ENCODE measurements around a stretch of chr1.

DNA sequence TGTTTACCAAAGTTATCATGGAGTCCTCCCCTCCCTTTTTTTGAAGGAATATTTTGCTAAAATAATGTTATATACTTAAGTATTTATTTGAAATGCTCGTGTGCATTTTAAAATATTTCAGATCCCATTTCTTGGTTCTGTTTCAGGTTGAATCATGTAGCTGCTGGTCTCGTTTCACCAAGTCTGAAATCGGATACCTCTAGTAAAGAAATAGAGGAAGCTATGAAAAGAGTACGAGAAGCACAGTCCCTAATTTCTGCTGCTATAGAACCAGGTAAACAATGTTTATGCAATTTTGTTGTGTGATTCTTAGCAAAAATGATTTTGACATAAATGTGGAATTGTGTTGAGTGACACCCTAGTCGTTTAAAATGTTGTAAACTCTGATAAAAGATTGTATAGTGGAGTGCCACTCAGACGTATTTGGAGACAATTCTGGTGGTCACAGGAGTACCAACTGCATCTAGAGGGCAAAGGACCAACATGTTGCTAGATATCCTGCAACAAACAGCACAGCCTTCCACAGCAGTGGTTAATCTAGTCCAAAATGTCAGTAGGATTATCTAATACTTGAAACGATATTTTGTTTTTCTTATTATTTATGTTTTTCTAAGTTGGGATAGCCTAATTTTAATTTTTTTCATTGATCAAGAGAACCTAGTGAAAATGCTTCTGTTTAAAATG is 16.2 kb downstream of the SRSF11 start:
- PRO-cap = no peak

- PRO-cap = no peak
Measured at GRCh38 chr1:70425553-70425919, 14.5 kb downstream of the CTH start.

- PRO-cap = no peak
Measured at GRCh38 chr1:75125297-75125747, 8.9 kb upstream of the LHX8 start.

GRCh38 chr1:75789114-75789630 is 3.1 kb downstream of the RABGGTB start:
- PRO-cap = no peak

DNA sequence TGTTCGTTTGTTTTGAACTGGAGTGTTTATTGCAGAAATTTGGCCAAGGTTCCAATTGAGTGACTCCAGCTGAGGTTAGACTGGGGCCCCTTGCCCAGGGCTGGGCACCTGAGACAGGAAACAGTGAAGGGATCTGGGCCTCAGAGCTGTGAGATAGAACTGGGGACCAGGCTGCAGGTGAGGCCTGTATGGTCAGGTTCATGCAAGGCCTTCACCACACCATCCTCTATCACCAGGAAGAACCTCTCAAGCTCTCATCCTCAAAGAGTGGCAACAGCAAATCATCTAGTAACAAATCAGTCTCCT is 278.8 kb downstream of the ST6GALNAC3 start:
- PRO-cap = no peak

DNA sequence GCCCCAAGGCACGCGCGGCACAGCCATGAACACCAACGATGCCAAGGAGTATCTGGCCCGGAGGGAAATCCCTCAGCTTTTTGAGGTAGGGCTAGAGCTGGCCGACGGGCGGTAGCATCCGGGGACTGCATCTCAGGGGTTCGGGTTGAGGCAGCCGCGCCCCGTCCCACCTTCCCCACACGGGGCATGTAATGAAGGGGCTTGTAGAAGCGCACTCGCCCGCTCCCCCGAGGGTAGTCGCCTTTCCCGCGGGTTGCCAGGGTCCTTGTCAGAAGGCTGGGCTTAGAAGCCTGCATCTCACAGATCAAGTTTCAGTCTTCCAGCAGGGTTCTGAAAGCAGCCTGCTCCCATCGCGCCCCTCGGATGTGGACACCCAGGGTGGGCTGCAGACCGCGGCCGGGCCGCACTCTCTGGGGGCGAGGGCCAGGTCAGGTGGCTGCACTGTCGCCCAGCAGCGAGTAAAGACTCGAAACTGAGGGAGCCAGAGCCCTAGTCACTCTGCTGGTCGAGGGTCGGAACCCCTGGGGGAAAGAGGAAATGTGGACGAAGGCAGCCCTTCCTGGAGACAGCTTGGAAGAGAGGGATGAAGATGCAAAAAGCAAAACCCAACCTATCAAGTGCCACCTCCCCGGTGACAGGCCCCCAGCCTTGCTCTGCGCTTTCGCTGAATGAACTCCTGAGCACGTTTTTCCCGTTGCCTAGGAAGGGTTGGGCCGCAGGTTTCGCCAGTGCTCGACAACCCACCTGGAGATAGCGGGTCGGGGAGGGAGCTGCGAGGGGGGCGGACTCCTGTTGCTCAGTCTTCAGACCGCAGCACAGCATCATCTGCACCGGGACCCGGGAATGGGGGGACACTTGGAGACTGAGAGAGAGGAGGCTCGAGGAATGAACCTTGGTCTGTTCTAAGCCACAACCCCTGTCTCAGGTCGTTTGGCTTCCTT is 740 bp downstream of the AK5 start:
- PRO-cap = no peak

GRCh38 chr1:77371025-77371442 is 89.2 kb downstream of the AK5 start:
- PRO-cap = no peak

DNA sequence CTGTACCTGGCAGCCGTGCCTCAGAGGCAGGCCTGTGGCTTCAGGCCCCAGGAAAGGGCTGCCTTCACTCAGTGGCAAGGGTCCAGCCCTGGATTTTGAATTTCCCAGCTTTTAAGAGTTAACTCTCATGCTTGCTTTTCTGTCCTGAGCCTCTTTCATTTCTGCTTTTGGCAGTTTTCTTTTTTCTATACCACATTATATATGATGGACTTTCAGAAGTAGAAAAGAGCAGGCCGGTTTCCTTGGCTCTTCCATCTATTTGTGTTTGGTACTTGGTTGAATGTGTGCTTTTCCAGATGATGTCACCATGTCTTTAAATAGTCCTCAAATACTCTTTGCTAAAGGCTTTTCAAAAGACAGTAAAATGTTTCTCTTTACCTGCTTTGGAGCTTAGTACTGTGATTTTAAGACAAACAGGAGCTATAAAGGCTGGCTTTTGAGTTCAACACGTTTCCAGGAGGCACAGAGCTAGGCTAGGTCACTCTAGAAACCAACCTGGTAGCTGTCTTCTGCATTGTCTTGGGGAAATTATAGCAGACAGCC is 186.7 kb downstream of the AK5 start:
- PRO-cap = no peak

DNA sequence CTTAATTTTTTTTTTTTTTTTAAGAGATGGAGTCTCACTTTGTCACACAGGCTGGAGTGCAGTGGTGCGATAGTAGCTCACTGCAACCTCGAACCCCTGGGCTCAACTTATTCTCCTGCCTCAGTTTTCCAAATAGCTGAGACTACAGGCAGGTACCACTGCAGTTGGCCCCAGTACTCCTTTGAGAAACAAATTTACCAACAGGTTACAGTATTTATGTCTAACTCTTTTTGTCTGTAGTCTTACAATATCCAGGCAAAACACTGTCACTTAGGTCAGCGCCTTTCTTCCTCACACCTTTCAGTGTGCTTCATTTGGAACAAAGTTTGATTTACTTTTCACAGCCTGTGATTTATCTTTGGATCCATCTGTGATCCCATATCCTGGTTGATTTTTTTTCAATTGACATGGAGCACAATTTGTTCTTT is 17.0 kb downstream of the MIGA1 start:
- PRO-cap = no peak

DNA sequence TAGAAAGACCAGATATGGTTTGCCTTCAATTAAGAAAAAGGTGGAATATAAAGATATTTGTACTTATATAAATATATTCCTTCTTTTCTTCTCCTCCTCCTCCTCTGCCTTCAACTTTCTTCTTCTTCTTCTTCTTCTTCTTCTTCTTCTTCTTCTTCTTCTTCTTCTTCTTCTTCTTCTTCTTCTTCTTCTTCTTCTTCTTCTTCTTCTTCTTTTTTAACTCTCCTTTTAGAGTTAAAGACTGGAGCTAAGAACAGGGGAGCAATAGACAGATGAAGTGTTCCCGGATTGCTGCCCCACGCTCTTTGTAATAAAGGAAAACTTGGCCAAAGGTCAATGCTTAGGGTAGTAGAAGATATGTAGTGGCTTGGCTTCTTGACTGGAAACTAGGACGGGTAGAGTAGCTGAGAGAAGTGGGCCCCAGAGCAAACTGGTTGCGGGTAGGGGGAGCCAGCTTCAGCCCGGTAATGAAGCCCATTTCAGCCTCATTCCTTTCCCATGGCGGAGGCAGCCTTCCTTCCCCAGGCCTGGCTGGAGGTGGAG is 556 bp upstream of the NEXN start:
- PRO-cap = unidirectional peak, plus-strand start at position 428 of the sequence

GRCh38 chr1:77895719-77895978 is 7.2 kb downstream of the NEXN start:
- PRO-cap = no peak

- PRO-cap = no peak
Measured at GRCh38 chr1:77942349-77942793, 36.5 kb downstream of the FUBP1 start.

DNA sequence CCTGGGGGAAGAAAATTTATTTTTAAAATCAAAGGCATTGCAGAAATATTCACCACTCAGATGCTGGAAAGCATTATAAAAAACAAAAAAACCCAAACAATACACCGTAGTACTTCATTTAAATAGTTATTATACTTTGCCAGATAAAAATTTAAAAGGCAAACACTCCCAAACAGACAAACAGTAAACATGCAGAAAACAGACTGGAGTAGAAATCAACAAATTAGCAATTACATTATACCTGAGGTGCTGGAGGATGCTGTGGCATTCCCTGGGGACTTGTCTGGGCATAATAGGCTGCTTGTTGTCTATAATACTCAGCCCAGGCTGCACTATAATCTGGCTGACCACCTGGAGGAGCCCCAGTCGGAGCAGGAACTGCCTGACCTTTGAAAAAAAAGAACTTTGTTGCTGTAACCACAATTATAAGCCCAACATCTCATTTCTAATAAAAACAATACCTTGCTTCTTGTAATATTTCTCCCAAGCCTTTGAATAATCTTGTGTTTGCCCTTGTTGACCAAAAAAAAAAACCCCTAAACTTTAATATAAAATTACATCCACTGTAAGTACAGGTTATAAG is 29.9 kb downstream of the FUBP1 start:
- PRO-cap = no peak

DNA sequence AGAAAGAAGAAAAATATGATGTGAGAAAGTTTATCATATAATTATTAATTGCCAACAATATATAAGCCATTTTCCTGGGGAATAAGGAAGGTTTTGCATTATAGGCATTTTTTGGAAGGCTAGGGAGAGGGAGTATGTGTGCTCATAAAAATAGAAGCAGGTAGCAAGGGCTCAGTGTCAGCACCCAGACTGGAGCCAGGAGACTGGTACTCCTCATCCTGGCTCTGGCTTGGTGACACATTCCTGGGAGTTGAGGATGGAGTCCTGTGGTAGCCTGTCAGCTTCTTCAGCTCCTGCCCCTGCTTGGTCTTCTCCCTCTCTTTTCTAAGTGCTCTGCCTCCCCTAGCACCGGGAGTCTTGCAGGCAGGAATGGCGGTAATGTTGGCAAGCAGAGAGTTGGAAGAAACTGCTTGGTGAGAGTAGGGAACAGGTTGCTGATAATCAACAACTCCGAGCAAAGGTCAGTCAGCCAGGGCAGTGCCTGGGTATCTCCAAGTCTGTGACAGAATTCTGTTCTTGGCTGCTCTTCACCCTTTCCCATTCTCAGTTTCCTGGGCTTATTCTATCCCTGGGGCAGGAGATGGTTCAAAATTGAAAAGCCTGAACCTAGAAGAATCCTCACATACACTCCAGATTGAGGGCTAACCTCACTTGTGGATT is 23.0 kb downstream of the GIPC2 start:
- PRO-cap = no peak

- PRO-cap = no peak
Measured at GRCh38 chr1:78109231-78109467, 63.4 kb downstream of the GIPC2 start.

- PRO-cap = no peak
Measured at GRCh38 chr1:78154948-78155751, 109.4 kb downstream of the GIPC2 start.

DNA sequence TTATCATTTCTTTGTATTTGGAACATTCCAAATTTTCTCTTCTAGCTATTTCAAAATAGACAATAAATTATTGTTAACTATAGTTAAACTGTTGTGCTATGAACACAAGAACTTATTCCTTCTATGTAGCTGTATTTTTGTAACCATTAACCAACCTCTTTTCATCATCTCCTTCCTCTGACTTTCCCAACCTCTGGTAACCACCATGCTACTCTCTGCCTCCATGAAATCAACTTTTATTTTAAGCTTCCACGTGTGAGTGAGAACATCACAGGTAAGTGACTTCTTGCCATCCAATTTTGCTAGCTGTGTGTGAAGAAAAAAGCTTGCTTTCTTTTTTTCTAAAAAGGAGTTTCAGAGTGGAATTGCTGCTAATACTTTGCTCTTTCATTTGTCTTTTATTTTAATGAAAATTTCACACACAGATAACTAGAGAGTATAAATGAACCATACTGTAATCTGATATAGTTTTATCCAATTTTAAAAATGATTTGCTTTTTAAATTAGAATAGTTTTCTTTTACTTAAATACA is 516 bp downstream of the IFI44L start:
- PRO-cap = no peak

- PRO-cap = unidirectional peak, minus-strand start at chr1:79705385
Measured at GRCh38 chr1:79705313-79705512, 698.7 kb upstream of the ADGRL4 start.

GRCh38 chr1:80640966-80641411 is 1159.7 kb upstream of the ADGRL2 start:
- PRO-cap = bidirectional peak, plus-strand start at chr1:80641280, minus-strand start at chr1:80641185

DNA sequence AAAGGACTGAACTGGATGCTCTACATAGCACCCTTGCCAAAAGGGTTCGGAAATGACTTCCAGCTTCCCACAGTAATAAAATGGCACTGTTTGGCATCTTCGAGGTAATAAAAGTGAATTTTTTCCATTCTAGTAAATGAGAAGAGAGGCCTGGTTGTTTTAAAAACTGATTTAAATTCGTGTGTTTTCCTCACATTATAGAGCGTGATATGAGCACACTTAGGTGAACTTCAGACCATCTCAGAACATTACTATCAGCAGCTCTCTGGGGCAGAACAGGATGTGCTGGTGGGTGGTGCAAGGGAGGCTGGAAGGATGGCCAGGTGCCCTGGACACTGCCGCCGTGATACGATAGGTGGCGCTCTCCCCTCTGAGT is 386.5 kb upstream of the ADGRL2 start:
- PRO-cap = unidirectional peak, minus-strand start at position 250 of the sequence